Skin of body (tissue), 2 donors: Measurements from ENCODE around the gene FURIN.

DNA sequence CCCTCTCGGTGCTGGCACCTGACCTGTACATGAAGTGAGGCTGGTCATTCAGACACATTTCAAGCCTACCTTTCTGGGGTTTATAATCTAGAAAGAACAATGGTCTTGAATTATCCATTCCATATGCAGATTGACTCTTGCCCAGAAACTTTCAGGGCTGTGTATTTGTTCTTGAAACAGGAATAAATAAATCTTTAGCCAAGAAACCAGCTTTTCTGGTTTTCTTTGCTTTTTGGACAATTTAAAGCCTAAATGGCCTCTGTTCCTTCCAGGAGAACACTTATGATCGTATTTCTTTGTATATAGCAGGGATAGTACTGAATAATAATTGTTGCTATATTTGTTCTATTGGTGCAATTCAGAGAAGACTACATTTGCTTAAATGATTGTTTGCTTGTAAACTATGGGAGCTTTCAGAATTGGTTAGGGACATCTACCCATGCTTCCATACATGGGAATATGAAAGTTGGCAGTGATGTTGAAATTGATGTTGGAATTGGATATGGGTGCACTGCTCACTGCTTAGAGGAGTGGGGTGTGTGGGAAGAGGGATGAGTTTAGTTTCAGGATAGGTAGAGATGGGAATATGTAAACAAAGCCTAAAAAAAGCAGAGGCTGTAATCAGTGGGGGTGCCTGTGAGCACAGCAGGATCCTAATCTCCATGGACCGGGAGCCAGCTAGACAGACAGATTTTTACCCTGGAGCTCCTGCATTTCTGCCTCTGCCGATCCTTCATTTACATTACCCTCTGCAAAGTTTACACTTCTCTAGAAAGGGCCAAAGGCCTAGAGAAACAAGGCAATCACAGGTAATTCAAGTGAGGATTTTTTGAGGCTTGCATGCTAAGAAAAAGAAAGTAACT, 79.3 kb downstream of the CRTC3 start:
- RAMPAGE, long total RNA: no peak

- RAMPAGE, long total RNA: no peak
Observed at GRCh38 chr15:90659943-90660974, 56.9 kb upstream of the BLM start.

- RAMPAGE, long total RNA: no peak
Observed at GRCh38 chr15:90665501-90666295, 51.4 kb upstream of the BLM start.

DNA sequence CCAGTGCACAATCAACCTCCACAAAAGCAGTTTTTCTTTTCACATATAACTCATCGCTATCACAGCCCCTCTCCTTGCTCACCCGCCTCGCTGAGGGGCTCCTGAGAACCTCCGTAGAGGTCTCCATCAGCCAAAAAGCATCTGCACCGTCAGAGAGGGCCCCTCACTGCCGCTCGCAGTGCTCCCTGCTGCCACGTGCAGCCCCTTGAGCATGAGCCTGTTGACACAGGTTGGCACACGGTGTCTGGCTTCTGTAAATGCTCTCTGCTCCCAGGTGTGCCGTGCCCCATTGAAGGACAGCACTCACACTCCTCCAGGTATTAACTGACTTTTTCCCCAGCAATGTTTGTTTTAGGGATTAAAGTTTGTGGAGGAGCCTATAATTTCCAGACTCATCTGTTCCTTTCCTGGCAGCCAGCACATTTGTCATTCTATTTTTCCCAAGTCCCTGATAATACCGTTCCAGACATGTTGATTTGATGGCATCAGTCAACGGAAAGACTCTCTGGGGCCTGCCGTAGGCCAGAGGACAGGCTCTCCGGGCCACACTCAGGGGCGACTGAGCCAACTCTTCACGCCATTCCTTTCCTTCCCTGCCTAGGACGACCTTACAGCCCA, 2.1 kb upstream of the FURIN start:
- RAMPAGE, long total RNA: no peak

GRCh38 chr15:90867988-90868900, at the start of gene FURIN:
FURIN (plus strand) TSS chr15:90868588.
- RAMPAGE, long total RNA: no peak

DNA sequence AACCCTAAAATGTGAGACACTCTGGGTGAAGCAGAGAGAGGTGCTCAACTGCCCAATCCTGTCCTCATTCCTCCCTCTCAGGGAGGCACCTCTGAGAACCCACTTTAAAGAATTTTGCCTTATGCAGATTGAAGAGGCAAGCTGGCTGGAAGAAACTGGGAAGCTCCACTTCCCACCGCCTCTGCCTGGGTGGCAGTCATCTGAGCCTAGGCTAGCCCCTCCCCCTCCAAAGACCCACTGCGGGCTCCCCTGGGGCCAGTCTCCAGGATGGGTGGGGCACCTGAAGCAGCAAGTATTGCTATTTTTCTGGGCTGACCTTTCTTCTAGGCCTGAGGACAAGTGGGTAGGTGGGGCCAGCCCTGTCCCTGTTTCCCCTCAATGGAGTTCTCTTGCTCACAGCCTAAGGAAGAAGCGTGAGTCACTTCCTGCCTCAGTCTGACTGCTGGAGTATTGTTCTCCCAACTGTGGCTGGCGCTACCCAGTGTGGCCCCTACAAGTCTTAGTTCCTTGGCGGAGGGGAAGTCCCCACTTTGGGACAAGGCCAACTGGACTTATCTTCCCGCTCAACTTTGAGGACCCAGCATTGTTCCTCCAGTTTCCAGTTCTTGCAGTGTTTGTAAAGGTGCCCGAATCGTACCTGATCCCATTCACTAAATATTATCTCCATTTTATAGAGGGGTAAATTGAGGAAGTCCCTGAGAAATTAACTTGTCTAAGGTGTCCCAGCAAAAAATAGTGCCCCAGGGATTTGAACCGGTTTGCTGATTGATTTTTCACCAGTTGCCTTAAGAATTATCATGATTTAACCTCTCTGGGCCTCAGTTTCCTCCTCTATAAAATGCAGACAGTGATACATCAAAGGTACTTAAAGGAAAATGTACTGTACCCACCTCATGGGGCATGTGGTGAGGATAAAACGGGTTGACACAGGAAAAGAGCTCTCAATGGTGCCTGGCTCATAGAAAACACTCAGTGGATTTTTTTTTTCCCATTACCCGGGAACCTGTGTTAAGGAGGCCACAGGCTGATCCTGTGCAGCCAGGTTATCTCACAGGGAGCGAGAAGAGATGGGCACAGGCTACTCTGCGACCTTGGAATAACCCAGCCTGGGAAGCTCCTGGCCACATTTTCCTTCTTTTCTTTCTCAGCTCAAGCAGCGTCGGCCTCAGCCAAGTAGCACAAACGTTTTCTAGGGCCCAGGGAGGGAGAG, 1.5 kb downstream of the FURIN start:
- RAMPAGE, long total RNA: no peak

- RAMPAGE, long total RNA: no peak
Observed at GRCh38 chr15:90878004-90878508, 6.2 kb upstream of the FES start.

- RAMPAGE, long total RNA: no peak
Observed at GRCh38 chr15:90954338-90954581, 424 bp upstream of the RCCD1 start.

DNA sequence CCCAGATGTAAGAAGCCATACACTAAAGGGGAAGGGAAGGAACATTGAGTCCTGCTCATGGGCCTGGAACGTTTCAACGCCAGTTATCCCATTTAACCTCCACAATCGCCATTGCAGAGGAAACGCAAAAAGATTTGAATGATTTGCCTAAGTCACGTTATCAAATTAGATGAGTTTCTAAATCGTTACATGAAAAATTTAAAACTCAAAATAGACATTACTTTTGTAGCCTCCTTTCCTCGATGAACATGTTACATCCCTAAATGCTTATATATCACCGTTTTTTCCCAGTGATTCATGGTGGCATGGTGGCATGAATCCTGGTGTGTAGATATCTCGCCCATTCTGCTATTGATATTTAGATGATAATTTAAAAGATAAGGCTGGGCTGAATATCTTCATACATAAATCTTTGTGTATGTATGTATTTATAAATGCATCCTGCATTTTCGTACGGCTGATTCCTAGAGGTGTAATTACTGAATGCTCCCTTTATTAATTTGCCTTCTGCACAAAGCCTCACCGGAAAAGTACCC, 741 bp upstream of the PRC1 start:
- RAMPAGE, long total RNA: no peak

GRCh38 chr15:91422916-91423133, 322.8 kb downstream of the SV2B start:
- RAMPAGE, long total RNA: no peak

DNA sequence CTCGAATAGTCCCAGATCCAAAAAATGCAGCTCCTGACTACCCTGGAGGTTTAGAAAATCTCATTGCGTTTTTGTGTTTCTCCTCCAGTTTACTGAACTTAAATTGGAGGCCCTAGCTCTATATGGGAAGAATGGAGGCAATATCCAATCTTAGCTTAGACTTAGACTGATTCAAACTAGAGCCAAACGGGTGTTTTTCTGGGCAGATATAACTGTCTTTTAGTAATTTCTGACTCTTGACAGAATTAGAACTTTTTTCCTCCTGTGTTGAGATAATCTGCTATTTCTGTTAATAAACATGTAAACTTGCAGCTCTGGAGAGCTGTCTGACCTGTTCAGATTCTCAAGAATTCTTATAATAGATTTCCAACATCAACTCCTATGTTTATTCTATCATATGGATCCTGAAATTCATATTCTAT, 357.2 kb upstream of the SLCO3A1 start:
- RAMPAGE, long total RNA: no peak

- RAMPAGE, long total RNA: no peak
Observed at GRCh38 chr15:91558921-91559523, 294.5 kb upstream of the SLCO3A1 start.

DNA sequence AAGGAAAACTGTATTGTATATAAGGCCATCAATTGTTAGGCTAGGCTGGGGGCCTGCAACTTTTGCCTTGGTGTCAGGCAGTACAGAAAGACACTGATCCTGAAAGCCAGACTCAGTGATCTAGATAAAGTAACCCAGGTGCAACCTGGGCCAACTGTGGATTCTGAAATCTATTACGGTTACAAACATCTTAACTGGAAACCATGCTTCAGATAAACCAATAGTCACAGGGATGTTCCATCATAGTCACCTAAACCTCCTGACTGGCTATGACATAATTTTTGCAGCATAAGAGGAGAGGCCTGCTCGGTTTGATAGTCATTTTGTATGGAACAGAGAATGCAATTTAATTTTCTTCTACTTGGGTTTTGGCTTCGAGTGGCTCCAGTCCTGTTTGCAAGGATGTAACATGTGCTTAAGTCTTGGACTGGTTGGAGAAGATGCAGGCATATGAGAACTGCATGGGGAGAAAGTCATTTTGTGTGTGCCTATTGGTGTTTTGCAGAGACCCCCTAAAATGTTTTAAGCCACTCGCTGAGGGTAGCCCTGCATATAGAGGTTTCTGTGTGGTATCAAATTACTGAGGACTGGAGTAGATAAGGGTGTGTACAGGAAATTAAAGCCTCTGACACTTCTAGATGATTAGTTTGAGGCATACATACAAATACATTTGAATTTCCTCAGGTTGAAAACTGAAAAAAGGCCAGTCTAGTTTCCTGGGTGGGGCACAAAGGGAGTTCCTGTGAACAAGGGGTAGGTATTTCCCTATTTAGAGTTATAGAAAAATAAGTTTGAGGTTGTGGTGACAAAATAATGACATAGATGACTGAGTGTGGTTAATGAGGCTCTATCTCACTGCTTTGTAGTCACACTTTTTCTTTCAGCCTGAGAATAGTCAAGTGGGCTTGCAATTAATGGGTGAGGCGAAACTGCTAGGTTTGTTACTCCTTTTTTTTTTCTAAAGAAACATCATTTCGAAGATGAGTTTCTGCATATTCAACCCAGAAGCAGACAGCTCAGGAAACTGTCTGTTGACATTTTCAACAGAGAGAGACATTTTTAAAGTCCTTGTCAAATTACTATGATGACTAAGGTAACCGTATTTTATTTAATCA, 4.0 kb downstream of the SLCO3A1 start:
- RAMPAGE, long total RNA: no peak

- RAMPAGE, long total RNA: no peak
Observed at GRCh38 chr15:91872382-91873181, 19.1 kb downstream of the SLCO3A1 start.

GRCh38 chr15:91875260-91875753, 21.8 kb downstream of the SLCO3A1 start:
- RAMPAGE, long total RNA: no peak

GRCh38 chr15:91942557-91942983, 89.1 kb downstream of the SLCO3A1 start:
- RAMPAGE, long total RNA: no peak

DNA sequence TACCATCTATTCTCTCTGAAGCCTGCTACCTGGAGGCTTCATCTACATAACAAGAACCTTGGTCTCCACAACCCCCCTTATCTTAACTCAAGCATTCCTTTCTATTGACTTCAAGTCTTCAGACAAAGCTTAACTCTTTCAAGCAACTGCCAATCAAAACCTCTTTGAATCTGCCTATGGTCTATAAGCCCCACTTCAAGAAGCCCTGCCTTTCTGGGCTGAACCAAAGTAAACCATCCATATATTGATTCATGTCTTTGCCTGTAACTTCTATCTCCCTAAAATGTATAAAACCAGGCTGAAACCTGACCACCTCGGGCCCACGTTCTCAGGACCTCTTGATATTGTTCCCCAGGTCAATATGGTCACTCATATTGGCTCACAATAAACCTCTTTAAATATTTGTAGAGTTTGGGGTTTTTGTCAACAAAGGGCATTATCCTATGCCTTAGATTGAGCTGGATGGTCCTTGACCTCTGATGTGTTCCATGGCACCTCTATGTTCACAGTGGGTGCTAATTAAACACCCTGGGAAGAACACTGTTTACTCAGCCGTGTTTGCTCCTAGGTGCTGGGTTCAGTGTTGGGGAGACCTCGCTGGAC, 7.6 kb downstream of the FAM174B start:
- RAMPAGE, long total RNA: no peak

DNA sequence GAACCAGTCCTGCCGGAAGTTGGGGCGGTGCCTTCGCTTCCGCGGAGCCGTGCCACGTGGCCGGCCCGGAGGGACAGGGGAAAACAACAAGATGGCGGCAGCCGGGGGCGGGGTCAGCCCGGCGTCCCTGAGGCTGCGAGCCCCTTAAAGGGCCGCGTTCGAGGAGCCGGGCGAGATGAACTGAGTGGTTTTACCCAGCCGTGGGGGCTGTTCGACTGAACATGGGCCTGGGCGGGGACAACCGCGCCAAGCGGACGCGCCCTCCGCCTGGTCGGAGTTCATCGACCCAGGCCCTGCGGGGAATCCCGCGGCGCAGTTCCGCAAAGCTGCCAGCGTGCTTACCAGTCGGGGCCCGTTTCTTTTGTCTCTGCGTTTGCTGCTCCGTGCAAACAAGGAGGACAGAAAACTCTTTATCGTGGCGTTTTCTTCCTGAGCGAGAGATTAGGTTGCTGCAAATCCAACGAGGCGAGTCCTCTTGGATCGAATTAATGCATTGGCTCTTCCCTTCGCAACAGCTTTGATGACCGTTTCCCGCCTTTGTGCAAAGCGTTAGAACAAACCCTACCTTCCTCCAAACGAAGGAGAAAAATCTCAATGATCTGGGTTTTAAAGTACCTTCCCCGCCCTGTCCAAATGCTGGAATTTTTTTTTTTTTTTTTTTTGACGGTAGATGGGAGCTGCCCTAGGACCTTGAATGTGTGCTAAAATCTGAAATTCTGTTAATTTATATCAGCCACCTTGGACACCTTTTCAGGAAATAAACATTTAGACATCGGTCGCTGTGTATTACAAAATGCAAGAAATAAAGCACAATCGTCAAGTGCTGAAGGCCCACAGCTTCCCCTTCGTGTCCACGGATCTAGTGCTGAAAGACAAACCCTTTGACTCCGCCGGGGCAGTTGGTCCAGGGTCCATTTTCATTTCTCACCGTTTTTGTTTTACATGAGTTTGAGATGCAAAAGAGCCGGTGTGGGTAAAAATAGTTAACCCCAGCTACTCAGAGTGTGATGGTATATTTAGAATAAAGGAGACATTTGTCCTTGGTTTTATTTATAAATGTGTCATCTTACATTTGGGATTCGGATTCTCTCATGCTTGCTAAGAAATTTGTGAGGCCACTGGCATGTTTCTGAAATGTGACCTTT, 90.4 kb upstream of the CHD2 start:
- RAMPAGE, long total RNA: no peak

DNA sequence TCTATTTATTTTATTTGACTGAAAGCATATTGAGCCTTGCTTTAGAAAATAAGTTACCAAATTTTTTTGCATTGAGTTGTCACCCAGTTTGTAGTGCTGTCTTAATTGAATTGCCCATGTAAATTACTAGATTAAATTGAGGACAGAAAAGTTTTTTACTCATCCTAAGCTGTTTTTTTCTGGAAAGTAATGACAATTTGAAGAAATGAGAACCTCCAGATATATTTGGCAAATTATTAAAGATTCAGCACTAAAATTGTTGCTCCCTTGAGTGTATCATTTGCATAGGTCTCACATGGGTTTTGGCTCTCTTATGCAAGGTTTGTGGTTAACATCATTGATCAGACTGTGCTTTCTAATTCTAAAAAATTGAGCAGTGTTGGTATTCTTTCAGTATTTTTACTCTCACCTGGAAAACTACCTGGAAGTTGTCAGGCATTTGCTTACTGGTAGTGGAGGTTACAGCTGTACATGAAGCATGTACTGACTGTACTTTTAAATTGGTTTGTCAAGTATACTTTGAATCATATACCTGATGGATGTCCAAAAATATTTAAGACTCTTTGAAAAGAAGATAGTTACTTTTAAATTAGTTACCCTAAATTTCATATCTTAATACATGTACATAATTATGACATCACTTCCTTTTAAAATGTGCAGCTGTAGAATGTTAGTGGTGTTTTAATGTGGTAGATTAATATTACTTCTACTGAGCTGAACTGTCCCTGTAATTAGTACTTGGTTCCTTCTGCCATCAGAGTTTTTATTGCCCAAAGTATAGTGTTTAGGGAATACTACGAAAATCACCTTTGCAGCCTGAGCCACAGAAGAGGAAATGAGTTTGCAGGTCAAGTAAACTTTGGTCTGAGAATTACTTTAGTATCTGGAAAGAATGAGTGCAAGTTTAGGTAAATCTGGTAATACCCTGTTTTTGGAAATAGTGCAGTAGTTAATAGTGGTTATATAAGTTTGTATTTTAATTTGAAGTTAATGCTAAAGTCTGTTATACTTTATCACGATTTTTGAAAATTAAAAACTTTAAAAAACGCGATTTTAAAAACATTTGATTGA, 2.7 kb downstream of the CHD2 start:
- RAMPAGE, long total RNA: no peak

- RAMPAGE, long total RNA: no peak
Observed at GRCh38 chr15:92904942-92905935, 5.1 kb downstream of the CHD2 start.